ENCODE measurements around a stretch of chr14.

- PRO-cap = no peak
Measured at GRCh38 chr14:102773157-102773458, 4.1 kb upstream of the TRAF3 start.

- PRO-cap = no peak
Measured at GRCh38 chr14:102822321-102822991, 45.2 kb downstream of the TRAF3 start.

DNA sequence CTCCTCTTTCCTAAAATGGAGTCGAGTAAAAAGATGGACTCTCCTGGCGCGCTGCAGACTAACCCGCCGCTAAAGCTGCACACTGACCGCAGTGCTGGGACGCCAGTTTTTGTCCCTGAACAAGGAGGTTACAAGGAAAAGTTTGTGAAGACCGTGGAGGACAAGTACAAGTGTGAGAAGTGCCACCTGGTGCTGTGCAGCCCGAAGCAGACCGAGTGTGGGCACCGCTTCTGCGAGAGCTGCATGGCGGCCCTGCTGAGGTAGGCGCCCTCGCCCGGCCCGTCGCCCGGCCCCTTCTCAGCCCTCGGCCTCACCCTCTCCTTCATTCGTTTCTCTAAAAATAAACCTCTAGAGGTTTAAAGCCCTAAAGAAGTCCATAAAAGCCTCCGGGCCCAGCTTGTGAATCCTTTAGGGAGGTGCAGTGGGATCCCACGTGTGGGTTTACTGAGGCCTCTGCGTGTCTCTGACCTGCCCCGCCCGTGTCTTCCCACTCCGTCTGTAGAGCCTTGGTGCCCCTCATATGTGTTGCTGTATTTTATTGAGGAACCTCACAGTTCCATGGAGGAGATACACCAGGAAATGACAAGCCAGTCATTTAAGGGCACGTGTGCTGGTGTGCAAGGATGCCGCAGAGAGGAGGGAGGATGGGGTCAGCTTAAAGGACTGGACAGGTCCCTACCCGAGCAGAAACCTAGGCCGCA, 52.1 kb upstream of the AMN start:
- PRO-cap = no peak

- PRO-cap = no peak
Measured at GRCh38 chr14:102871552-102872503, 50.6 kb upstream of the AMN start.

DNA sequence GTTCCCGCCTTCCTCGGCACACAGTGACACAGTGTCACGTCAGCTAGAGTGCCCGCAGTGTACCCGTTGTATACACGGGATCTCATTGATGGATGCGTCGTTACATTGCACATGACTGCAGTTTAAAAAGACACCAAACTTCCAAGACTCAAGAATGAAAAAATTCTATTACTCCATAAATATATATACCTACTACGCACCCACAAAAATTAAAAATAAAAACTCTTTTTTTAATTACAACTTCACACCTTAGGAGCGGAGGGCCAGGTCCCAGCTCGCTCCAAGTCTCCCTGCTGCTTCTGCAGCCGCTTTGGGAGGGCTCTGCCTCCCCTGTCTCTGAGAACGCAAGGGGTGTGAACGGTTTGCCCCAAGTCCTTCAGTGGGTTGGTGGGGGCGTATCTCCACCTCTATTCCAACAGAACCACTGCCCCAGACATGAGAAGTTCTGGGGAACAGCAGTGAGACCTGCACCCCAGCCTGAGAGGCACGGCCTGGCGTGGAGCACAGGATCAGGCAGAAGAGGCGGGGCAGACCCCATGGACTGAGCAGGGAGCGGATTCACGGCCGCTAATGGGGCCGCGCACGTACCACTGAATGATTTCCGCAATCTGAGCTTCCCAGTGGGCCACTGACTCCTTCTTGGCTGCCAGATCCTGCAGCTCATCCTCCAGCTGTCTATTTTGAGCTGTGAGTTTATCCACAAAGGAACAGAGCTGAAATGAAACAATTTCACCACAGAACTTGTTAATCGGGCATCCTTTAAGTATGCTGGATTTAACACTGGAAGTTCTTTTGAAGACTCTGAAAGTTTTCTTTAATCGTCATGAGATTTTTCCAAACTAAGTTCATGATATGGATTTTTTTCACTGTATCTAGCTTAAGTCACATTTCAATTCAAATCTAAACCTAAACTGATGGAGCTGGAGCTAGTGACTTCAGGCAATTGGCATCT, 44.3 kb downstream of the AMN start:
- PRO-cap = no peak

DNA sequence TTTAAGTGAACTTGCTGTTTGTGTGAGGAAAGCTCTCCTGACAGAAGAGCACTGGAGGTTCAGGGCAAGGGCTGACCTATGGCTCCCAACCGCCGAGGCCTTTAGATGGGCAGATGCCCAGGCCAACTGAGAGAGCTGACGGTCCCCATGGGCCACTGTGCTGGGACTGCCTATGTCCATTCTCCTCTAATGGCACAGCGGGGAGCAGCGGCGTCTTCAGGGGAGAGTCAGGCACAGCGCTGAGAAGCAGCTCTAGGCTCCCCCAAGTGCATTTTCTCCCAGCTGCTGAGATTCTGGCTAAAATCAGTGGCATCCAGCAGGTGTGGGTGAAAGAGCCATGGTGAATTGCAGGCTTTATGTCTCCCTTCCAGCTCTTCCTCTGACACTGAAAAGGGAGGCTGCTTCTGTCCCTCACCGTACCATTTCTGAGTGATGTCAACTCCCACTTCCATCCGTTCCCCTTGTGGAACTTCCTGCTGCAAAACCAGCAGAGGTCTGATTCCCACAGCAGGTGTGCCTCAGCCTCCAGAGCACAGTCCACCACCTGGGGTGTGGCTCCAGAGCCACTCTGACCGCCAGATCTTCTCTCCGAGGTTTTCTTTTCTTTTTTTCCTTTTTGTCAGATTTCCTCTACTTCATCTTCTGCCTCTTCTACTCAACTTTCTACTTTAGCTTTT, 62.8 kb downstream of the CDC42BPB start:
- PRO-cap = no peak

DNA sequence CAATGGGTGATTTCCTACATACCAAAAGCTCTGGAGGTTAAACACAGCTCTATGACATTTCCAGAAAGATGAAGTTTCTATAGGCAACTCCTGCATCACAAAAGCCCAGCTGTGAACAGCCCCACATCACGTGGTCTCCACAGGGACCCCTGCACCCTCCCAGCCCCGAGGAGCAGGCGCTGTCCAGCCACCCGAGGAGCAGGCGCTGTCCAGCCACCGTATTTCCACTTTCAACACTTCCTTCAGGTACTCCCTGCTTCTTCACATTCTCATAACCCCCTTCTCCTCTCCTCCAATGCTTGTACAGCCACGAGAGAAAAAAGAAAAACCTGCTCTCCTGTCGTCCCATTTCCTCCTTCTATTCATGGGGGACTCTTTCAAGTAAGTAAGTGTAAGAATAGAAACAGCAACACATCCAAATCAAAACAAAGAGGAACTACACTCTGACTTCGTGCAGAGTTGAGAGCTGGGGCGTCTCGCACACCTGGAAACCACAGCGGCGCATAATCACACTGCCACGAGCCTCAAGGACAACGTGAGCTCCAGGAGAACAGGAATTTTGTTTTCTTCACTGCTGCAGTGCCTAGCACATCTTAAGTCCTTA, 11.9 kb downstream of the CDC42BPB start:
- PRO-cap = no peak

- PRO-cap = no peak
Measured at GRCh38 chr14:103098473-103098983, 4.0 kb downstream of the EXOC3L4 start.

DNA sequence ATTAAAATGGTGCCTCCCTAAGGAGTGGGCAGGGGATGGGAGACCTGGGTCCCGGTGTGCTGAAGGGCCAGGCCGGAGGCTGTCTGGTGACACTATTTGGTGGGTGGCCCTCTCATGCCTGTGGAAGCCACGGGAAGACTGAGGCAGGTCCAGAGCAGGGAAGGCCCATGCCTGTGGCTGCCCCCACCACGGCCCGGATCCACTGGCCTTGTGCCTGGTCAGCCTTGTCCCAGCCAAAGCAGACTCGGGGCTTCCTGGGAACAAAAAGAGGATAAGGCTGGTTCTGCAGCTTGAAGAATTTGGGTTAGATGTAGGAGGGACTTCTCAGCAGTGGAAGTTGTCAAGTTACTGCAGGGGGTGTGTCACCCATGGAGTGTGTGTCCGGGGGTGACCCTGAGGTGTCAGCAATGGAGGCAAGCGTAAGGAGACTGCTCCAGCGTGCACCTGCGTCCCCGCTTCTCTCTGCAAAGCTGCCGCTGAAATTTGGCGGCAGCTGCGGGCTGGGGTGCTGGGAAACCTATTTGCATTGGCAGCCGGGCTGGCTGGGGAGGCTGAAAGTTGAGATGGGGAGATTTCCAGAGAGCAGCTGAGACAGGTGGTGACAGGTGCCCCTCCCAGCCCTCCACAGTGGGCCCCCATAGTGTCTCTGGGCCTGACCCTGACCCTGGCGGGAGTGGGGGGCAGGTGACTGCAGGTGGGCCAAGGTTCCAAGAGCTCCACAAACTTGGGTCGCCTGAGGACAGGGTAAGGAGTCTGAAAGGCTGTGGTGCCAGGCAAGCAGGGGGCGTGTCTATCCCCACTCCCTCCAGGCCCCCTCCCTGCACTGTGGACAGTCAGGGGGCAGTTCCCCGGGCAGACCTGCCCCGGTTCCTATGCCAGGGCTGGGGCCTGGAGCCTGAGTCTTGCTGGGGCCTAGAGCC, 12.4 kb upstream of the TNFAIP2 start:
- PRO-cap = no peak

DNA sequence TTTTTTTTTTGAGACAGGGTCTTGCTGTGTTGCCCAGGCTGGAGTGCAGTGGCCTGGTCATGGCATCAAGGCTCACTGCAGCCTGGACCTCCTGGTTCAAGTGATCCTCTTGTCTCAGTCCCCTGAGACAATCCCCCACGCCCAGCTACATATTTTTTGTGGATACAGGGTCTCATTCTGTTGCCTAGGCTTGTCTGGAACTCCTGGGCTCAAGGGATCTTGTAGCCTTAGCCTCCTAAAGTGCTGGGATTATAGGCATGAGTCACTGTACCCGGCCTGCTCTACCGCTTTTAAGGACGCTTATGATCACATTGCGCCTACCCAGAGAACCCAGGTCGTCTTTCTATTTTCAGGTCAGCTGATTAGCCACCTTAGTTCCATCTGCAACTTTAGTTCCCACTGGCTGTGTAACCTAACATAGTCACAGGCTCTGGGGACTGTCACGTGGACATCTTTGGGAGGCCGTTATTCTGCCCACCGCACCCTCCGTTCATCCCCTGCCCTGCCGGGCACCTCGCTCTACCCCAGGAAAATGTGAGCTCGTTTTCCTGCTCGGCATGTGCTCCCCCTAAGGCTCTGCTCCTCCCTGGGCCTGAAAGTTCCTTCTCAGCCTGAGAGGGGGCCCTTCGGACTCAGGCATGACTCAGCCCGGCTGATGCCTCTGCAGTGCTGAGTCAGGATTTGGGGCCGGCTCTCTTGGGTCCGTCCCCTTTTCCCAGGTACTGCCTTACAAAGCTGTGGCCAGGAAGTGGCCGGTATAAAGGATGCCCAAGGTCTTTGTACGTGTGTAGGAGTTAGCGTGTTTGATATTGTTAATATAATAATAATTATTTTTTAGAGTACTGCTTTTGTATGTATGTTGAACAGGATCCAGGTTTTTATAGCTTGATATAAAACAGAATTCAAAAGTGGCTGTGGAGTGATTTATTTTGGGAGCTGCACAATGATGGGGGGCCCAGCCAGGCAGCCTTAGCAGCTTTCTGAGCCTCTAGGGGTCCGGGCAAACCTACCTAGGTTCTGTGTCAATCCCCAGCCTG, 13.6 kb downstream of the TNFAIP2 start:
- PRO-cap = no peak

DNA sequence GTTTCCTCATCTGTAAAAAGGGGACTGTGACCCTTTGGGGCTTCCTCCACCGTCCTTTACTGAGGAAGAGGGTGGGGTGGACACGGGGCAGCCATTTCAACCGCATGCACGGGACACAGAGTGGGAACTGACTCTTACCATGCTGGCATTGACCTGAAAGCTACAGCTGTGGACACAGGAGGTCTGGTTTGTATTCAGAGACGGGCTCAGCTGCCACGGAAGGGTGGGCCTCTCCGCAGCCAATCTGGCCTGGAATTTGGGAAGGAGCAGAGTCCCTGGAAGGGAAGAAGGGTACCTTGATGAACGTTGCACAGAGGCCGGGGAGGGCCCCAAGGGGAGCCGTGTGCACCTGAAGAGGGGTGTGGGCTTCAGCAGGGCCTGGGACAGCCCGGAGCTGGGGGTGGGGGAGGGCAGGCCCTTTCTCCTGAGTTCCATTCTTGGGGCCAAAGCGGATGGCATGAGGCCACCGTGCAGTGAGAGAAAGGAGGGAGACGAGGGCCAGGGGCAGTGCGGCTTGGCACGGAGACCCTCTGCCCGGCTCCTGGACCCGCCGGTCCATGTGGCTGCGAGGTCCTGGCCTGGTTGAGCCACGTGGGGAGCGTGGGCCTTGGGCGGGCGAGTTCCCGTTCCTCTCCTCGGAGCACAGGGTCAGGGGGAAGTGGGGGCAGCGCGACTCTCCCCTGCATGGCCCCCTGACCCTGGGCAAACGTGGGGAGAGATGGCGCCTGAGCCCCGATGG, 14.6 kb downstream of the TNFAIP2 start:
- PRO-cap = no peak

GRCh38 chr14:103209979-103210456, 86.8 kb downstream of the TNFAIP2 start:
- PRO-cap = no peak

GRCh38 chr14:103329694-103330327, 4.2 kb upstream of the EIF5 start:
- PRO-cap = no peak

DNA sequence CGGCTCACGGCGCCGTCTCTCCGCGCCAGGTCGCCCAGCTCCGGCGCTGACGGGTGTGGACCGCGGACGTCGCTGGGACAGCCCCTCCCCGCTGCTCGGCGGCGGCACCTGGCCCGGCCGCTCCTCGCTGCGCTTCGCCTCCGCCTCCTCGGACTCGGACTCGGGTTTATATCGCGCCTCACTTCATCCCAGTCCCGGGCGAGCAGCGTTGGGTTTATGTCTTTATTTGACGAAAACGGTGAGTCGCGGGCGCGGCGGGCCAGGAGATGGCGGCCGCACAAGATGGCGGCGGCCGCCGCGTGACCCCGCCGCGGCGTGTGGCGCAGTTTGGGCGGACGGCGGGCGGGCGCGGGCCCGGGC, 303 bp downstream of the EIF5 start:
- PRO-cap = no peak

DNA sequence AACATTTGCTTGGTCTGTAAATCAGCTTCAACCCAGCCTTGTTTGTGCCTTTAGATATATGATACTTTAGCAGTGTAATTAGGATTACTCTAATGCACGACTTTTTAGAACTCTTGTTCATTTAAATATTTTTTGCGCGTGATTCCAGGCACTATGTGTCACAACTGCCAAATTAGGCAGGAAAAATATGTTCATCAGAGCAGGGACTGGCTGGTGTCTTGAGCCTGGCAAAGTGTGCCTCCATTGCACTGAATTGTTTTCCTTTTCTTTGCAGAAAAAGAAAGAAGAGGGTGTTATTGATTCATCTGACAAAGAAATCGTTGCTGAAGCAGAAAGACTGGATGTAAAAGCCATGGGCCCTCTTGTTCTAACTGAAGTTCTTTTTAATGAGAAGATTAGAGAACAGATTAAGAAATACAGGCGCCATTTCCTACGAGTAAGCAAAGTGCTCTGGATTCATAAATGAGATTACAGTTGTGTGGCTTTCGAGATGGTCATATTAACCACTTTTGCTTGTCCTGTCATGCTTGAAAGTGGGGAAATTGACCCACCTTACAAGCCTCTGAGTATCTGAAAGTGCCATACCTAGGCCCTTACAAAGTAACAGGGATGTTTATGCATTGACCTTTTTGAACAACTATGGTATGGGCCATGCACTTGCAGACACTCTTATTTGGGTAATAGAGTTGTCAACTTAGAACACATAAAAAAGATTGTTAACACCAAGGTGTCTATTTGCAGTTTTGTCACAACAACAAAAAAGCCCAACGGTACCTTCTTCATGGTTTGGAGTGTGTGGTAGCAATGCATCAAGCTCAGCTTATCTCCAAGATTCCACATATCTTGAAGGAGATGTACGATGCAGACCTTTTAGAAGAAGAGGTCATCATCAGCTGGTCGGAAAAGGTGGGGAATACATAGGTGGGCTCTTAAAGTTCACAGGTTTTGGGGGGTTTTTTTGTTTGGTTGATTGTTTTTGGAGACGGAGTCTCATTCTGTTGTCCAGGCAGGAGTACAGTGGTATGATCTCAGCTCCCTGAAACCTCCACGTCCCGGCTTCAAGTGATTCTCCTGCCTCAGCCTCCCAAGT, 5.2 kb downstream of the EIF5 start:
- PRO-cap = no peak

GRCh38 chr14:103377824-103378579, 7.2 kb upstream of the MARK3 start:
- PRO-cap = no peak

DNA sequence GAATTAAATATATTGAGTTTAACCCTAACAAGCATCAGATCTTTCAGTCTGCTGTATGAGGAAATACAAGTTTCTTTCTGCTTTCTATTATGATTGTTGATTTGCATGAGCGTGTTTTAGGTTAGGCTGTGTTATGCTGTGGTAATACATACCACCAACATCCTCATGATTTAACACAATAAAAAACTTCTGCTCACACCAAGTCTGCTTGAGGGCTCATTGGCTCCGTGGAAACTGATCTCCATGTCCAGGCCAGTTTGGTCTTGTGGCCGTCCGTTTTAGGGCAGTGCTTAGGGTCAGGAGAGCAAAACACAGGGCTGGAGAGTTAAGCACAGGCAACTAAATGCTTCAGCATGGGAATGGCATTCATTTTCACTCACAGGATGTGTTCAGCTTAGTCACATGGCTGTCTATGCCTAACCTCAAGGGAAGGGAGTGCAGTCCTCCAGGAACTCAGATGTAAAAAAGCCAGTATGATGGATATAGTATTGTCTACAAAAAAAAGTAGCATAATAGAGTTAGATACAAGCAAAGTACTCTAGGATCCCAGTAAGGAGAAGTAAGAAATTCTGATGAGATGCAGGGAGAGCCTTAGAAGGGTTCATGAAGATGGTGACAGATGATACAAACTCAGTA, 16.2 kb downstream of the MARK3 start:
- PRO-cap = no peak

DNA sequence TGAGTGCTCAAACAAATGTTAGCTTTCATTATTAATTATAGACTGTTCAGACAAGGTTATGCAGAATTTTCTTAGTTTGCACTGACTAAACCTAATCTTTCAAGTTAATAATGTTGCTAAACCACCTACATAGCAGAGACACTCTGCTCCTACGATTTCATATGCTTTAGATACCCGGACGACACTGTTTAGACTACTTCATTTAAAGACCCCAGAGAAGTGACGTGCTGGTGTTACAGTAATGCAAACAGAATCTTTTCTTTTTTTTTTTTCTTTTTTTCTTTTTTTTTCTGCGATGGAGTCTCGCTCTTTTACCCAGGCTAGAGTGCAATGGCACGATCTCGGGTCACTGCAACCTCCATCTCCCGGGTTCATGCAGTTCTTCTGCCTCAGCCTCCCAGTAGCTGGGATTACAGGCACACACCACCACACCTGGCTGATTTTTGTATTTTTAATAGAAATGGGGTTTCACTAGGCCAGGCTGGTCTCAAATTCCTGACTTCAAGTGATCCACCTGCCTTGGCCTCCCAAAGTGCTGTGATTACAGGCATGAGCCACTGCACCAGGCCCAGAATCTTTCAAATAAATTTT, 38.6 kb downstream of the CKB start:
- PRO-cap = no peak

DNA sequence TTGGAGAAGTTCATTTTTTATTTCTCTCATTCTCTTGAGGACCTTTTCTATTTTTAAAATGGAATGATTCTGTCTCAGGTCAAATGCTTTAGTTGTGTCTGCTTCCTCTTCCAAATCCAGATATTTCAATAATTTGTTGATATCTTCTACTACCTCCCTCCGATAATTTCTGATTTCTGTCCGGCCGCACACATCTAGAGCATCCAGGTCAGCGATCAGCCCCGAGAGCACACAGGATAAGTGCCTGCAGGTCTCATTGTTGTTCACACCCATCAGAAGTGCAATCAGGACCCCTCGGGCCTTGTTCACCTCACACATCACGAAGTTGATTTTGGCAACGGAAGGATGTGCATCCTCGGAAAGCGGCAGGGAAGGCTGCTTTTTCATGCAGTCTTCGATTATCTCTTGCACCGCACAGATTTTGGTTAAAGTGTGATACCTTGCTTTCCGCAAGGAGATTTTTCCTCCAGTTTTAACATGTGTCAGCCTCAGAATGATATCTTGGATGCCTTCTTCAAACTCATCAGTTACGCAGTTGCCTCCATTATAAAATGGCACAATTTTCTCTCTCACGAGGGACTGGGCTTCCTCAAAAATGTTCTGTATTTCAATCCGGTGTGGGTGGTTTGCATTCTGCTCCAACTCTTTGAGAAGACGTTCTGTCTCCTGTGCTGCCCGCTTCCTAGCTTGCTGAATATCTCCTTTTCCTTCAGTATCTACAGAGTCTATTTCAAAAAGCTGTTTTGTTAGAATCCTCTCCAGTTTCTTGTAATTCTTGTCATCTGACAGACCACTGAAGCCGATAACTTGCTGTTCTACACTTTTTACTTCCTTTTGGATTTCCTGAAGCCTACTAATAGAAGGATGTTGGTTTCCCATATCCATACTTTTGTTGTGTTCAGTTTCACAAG, 1.9 kb downstream of the BAG5 start:
- PRO-cap = no peak

DNA sequence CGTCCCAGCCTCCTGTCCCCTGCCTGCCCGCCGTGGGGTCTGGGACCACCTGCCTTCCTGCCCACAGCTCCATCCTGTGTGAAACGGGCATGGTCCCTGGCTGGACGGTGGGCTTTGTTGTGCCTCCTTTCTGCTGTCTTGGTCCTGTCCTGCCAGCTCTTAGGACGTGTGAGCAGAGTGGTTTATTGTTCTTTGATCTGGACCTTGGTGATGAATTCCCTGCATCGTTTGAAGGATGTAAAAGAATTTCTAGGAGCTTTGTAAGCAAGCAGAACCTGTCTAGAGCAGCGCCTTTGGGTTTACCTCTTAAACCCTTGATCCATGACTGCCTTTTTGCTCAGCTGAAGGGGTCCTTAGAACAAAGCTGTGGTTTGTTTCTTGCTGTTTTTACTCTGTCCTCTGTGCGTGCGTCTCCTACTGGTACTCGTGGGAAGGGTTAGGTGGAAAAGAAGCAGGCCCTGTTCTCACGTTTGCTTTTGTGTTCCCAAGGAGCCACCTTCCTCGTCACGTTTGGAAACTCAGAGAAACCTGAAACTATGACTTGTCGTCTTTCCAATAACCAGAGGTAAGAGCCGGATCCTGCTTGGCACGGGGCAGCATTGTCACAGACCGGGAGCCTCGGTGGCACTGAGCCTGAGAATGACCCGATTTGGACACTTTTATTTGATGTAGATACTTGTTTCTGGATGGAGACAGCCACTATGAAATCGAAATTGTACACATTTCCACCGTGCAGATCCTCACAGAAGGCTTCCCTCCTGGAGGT, 13.0 kb downstream of the ZFYVE21 start:
- PRO-cap = no peak

Measured in mesothelial cell of epicardium (in vitro differentiated cells).